Tibial nerve (tissue), 3 donors: ENCODE data around the gene C10orf120.

GRCh38 chr10:119412071-119413235, 130.1 kb downstream of the RGS10 start:
- PRO-cap, result unidirectional peak, plus-strand start at chr10:119412611
- RAMPAGE, long total RNA, 3 experiments, result no peak in any of the 3 experiments

GRCh38 chr10:119586366-119587137, 10.2 kb downstream of the TIAL1 start:
- PRO-cap, result no peak
- RAMPAGE, long total RNA, 3 experiments, result no peak in any of the 3 experiments

DNA sequence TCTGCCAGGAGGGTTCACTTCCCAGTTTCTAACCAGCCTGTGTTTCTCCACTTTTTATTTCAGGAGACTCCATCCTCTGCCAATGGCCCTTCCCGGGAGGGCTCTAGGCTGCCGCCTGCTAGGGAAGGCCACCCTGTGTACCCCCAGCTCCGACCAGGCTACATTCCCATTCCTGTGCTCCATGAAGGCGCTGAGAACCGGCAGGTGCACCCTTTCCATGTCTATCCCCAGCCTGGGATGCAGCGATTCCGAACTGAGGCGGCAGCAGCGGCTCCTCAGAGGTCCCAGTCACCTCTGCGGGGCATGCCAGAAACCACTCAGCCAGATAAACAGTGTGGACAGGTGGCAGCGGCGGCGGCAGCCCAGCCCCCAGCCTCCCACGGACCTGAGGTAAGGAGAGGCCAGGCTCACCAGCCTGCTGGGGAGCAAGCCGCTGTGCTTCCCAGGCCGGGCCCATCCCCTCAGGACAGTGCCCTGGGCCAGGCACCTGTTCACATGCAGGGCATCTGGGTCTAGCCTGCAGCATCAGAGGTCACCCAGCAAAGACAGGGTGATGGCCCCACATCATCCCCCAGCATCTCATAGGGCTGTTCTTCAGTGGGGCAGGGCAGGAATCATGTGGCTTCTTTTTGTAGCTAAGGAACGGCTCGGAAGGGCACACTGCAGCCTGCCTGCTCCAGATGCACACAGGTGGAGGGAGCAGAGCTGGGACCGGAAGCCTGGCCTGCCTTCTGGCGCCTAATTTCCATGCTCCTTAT, 18.8 kb downstream of the BAG3 start:
- PRO-cap, result no peak
- RAMPAGE, long total RNA, 3 experiments, result no peak in any of the 3 experiments

GRCh38 chr10:120304971-120305170, 152.2 kb upstream of the PLPP4 start:
- PRO-cap, result no peak
- RAMPAGE, long total RNA, 3 experiments, result no peak in any of the 3 experiments

- PRO-cap, result no peak
- RAMPAGE, long total RNA, 3 experiments, result no peak in any of the 3 experiments
These were observed 183.2 kb downstream of the WDR11 start for GRCh38 chr10:121034309-121034730.

DNA sequence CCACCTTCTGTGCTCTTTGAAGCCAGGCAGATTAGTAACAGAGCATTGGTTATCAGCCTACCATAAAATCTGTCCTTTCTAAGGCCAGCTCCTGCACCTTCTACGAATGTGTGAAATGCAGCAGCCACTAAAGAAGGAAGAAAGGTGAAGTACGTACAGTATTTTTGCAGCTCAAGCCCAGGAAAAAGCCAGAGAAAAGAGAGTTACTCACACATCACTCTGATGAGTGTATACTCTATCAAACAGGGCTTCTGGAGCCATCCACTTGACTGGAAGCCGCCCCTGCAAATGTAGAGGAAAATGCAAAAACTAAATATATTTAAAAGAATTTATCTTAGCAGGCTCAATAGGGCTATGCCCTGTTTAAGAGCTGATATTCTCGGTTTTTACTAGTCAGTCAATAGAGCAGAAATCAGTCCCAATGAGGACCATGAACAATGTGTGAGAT, 111.1 kb downstream of the FGFR2 start:
- PRO-cap, result no peak
- RAMPAGE, long total RNA, 3 experiments, result no peak in any of the 3 experiments

DNA sequence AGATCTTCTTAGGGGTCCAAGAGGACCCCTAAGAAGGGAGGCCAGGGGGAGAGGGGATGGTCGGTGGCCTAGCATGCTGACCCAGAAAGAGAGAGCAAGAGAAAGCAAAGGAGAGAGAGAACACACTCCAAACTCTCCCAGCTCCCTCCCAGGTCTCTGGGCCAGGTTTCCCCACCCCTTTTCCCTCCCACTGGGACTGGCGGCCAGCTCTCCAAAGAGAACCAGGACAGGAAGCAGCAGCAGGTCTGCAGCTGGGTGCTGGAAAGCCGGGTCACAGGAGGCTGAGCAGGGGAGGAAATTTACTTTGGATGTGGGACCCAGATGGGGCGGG, 70.4 kb upstream of the FGFR2 start:
- PRO-cap, result no peak
- RAMPAGE, long total RNA, 3 experiments, result no peak in any of the 3 experiments

- PRO-cap, result unidirectional peak, plus-strand start at chr10:121994614
- RAMPAGE, long total RNA, 3 experiments, result no peak in any of the 3 experiments
These were observed 5.5 kb downstream of the TACC2 start for GRCh38 chr10:121994338-121995079.

DNA sequence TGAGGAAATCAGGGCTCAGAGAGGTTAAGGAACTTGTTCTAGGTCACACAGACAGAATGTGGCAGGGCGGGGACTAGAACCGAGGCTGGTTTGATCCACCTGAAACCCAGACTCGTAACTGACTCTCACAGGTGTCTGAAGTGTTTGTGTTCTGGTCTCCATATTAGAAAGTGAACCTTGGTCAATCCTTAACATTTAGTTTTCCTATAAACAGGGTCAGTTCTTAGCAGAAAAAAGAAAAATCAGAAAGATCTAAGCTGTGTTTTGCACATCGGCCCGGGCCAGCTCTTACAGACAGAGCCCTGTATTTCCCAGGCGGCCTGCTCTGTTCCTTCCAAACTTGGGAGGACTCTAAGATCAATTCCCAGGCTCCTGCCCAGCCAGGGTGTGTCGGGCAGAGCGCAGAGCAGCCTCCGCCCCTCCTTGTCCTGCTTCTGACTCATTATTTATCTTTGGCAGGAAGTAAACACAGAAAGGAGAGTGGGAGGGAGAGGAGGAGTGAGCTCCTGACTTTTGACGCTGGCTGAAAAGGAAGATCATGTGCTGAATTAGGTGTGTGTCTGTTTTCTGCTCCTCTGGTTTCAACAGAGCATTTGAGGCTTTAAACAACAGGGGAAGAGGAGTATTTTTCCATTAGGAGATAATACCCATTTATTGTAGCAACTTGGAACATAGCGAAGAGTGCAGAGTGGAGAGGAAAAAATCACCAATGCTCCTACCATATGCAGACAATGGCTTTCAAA, 74.1 kb downstream of the TACC2 start:
- PRO-cap, result bidirectional peak, plus-strand start at position 473 of the sequence, minus-strand start at position 342 of the sequence
- RAMPAGE, long total RNA, 3 experiments, result no peak in any of the 3 experiments

DNA sequence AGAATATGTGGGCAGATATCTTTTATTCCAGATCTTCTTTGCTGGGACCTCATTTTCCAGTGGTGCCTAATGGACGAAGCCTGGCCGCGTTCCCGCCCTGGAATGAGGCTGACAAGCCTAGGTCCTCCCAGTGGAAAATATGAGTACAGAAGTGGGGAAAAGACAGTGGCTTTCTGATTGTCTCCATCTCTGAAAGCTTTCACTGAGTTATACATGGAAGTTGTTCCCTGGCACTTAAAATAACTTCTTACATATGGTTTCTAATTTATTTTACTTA, 139.4 kb downstream of the TACC2 start:
- PRO-cap, result no peak
- RAMPAGE, long total RNA, 3 experiments, result no peak in any of the 3 experiments

GRCh38 chr10:122133206-122133589, 137.9 kb upstream of the BTBD16 start:
- PRO-cap, result no peak
- RAMPAGE, long total RNA, 3 experiments, result no peak in any of the 3 experiments

GRCh38 chr10:122162778-122163369, 108.2 kb upstream of the BTBD16 start:
- PRO-cap, result unidirectional peak, plus-strand start at chr10:122163163
- RAMPAGE, long total RNA, 3 experiments, result no peak in any of the 3 experiments

- PRO-cap, result no peak
- RAMPAGE, long total RNA, 3 experiments, result no peak in any of the 3 experiments
These were observed 29.4 kb upstream of the BTBD16 start for GRCh38 chr10:122241570-122242271.

DNA sequence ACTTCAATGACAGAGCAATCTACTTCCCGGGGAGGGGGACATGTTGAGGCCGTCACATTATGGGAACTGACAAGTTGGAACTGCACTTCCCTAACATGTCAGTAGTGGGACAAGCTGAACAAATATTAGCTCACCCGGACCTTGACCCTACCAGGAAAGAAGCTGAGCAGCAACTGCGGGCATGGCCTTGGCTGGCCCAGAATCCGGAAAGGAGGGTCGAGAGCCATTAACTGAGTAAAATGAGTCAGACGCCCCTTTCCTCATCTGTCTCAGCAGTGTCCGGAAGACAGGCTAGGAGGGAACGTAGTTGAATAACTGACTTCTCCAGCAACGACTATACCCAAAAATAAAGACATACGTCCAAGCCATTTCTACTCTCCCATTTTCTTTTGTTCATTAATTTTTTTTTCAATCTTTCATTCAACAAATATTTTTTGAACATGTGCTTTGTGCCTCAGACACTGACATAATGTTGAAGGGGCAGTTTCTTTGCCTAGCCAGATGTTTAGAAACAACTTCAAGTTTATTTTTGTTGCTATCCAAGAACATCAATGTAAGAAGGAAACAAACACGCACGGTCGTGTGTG, 39.7 kb downstream of the BTBD16 start:
- PRO-cap, result no peak
- RAMPAGE, long total RNA, 3 experiments, result no peak in any of the 3 experiments

- PRO-cap, result no peak
- RAMPAGE, long total RNA, 3 experiments, result no peak in any of the 3 experiments
These were observed 148 bp upstream of the PLEKHA1 start for GRCh38 chr10:122374515-122374604.

DNA sequence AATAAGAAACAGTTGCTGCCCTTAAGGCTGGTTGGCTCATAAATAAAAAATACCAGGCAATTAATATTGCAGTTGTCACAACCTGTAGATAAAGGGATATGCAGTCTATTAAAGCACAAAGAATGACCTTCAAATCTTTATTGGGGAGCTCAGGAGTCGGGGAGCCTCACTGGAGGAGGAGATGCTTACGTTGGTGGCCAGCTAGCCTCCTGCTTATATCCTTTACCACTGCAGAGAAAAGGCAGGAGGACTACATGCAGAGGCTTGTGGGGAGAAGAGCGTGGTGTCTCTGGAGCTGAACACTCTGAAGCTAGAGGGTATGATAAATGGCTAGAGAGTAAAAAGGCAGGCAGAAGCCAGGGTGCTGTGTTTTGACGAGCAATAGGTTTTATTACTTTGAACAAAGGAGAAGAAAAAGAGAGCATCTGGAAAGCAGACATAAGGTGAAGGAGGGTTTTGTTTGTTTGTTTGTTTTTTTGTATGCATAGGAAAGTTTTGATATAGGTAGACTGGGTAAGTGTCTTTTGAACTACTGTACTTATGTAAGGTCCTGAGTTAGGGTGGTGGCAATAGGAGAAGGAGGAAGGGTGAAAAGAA, 26.5 kb downstream of the PLEKHA1 start:
- PRO-cap, result no peak
- RAMPAGE, long total RNA, 3 experiments, result no peak in any of the 3 experiments

- PRO-cap, result no peak
- RAMPAGE, long total RNA, 3 experiments, result no peak in any of the 3 experiments
These were observed 5.2 kb upstream of the ARMS2 start for GRCh38 chr10:122449284-122449629.

GRCh38 chr10:122515723-122515966, 44.9 kb upstream of the DMBT1 start:
- PRO-cap, result no peak
- RAMPAGE, long total RNA, 3 experiments, result no peak in any of the 3 experiments

GRCh38 chr10:122657049-122657552, 15.5 kb upstream of the SPADH start:
- PRO-cap, result no peak
- RAMPAGE, long total RNA, 3 experiments, result no peak in any of the 3 experiments

- PRO-cap, result no peak
- RAMPAGE, long total RNA, 3 experiments, result no peak in any of the 3 experiments
These were observed at the start of gene C10orf120 for GRCh38 chr10:122699617-122700171. Gene C10orf120, minus strand, starts transcription at chr10:122699846.